Measurements from ENCODE around the gene KANSL1.

GRCh38 chr17:45425040-45426141 is 7.3 kb downstream of the ARHGAP27 start:
- PRO-cap, result no peak
- RAMPAGE, long total RNA, 4 experiments, result no peak in any of the 4 experiments

DNA sequence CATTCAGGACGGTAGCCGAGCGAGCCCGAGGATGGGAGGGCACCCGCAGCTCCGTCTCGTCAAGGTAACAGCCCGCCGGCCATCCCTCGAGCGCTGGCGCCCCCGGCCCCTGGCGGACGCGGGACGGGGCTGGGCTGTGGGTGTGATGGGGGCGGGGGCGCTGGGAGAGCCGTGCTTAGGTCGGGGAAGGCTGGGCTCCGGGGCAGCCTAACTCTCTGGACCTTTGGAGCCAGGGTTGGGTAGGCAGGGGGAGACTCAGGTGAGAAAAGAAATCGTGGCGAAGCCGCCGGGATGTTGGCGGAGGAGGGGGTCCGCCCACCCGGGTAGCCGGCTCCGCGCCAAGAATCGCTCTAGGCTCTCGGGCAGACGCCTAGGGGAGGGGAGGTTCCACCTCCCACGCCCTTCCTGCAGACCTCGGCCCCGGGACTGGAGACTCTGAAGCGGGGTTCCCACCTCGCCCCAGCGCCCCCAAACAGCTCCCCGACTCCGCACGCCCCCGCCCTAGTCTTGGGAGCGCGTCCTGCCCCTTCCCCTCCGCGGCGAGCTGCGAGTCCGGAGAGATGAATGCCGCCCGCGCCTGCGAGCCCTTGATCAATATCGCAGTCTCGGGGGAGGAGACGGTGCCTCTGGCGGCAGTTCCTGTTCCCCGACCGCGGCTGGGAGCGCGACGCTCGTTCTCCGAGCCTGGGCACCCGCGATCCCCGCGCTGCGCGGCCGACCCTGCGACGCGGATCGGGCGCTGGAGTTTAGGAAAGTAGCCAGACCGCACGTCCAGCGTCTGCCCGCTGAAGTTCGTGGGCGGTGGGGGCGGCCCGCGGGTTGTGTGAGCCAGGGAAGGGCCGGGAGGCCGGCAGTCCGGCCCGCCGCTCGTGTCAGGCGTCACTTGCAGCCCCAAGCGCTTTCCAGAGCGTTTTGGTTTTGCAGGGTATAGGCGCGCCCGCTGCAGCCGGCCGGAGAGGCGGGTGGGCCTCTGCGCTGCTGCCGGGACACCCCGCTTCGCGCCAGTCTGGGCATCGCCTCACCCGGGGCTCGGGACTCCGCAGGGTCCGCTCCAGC is 722 bp downstream of the CRHR1 start:
- PRO-cap, result no peak
- RAMPAGE, long total RNA, 4 experiments, result no peak in any of the 4 experiments

DNA sequence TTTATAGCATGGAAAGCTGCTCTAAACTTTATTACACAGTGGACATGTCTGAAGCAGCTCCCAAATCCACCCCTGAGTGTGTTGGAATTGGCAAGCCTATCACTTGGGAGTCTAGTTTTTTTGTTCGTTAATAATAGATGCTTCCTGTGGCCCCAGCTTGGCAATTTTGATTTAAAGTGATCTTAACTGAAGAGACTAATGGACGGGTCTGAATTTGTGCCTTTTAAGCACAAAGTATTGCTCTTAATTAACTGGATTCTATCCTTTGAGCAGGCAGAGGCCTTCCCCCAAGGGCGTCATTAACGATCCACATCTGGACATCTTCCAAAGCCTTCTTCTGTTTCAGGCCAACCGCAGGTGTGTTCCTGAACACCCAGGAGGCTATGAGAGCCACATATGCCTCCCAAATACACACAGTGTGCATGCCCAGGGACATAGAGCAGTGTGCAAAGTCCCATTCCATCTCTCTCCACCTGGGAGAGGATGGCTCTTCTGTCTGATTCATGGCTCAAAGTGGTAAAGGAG is 42.2 kb downstream of the MAPT start:
- PRO-cap, result no peak
- RAMPAGE, long total RNA, 4 experiments, result no peak in any of the 4 experiments

- PRO-cap, result no peak
- RAMPAGE, long total RNA, 4 experiments, result no peak in any of the 4 experiments
Observed at GRCh38 chr17:46037887-46038406, 38.9 kb downstream of the STH start.

DNA sequence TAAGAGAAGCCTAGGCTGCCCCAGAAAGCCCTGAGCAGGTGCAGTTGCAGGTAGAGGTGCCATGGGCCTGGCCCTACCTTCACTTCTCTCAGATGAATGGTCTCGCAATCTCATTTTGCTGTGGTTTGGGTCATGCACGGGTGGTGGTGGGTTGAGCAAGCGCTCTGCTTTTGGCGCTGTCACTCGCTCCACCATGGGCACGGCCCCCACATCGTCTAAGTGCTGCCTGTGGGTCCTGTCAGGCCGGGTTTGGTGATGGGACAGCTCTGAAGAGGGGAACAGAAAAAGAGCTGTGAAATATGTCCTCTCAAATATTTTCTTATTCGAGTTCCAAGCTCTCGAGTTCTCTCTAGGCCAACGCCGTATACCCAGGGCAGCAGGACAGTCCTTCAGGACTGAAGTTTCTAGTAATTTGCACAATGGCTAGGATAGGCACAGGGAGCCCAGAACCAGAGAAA is 39.9 kb downstream of the STH start:
- PRO-cap, result no peak
- RAMPAGE, long total RNA, 4 experiments, result no peak in any of the 4 experiments

DNA sequence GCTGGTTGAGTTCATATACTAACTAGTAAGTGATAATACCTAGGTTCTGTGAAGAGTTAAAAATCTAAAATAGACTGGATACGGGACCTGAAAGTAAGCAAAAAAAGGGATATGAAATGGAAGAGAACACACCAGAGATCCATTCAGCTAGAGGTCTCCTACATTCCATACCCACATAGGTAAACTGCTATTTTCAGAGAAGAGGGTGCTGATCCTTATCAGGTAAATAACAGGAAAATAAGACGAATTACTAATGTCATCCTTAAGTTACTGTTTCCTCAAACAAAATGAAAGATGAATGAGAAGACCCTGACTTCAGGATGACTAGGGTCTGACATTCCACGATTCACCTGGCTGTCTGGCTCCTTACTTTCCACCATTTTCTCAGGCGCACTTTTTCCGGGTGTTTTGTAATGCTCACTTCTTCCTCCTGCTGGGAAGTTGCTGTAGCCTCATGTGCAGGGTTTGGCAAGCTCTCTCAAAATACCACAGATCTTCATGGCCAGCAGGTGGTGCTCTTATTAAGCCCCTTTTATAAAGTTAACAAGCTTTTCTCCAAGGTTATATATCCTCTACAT is 45.1 kb downstream of the STH start:
- PRO-cap, result unidirectional peak, minus-strand start at position 386 of the sequence
- RAMPAGE, long total RNA, 4 experiments, result no peak in any of the 4 experiments

DNA sequence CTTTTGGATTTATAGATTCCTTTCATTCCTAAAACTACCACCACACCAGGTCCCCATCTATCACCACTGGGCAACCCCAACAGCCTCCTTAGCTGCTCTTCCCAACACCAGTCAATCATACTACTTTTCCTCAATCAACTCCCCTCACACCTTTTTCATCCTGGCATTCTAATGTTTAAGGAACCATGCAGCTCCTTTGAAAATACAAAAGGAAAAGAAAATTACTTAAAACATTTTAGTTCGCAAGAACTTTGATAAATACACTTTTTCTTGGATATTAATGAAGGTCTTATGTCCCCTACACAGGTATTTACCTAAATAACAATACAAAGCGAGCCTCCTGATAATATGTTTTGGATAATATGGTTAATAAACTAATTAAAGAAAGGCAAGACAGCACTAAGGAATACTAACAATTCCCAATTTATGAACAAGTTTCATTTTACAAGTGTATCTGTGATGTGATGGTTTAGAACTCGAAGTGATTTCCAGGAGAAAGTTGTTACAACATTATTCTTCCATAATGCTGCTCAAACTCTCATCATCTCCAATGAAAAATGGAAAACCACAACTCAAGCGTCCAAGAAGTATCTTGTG is 94.9 kb downstream of the KANSL1 start:
- PRO-cap, result no peak
- RAMPAGE, long total RNA, 4 experiments, result no peak in any of the 4 experiments

- PRO-cap, result no peak
- RAMPAGE, long total RNA, 4 experiments, result no peak in any of the 4 experiments
Observed at GRCh38 chr17:46145926-46146470, 47.2 kb downstream of the KANSL1 start.

DNA sequence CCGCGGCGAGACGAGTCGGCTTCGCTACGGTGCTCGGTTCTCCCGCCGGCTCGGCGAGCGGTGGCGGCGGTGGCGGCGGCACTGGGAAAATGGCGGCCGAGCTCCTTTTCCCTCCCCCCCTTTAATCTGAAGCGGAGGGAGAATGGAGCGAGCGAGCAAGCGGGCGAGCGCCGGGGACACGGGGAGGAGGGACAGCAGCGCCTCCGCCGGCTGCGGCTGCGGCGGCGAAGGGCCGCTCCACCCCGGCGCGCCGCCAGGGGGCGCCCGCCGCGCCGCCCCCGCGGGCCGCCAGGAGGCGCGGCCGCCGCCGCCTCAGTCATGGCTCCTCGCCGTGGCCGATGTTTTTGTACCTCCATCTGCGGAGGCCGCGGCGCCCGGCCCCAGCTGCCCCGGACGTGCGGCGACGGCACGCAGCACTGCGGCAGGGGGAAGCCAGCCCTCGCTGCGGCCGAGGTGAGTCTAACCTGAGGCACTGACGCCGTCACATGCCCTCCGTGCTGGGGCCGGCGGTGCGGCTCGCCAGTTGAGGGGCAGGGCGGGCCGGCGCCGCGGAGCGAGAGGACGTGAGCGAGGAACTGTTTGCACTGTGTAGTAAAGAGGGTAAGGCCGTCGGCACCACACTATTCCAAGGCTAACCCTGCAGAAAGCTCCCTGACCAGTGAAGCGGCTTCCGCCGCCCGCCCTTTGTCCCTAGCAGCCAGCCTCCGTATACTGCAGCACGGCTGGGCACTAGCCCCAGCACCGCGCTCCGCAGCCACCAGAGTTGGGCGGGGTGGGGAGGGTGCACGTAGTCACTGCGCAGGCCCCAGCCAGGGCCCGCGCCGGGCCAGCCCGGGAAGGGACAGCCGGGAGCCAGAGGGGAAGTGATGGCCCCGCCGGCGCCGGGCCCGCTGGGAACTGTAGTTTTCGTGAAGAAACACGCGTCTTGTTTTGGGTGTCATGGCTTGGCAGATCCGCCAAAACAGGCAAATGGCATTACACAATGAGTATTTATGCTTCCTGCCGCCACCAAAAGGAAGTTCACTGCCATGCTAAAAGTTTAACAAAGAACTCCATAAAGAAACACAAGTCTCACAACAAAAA is at the start of gene KANSL1:
Gene KANSL1, minus strand, starts transcription at position 144 of the 1,083 bp plus-strand sequence.
- PRO-cap, result bidirectional peak, plus-strand start at position 291 of the sequence, minus-strand start at position 123 of the sequence; bidirectional peak, plus-strand start at position 985 of the sequence, minus-strand start at position 765 of the sequence
- RAMPAGE, long total RNA, 4 experiments, result start-site peak on the plus strand in 4 of 4 experiments, centred at positions 296 to 299 of the sequence, 45 to 181 reads per replicate; start-site peak on the minus strand in 1 of 4 experiments, centred at position 800 of the sequence, 6 reads per replicate

DNA sequence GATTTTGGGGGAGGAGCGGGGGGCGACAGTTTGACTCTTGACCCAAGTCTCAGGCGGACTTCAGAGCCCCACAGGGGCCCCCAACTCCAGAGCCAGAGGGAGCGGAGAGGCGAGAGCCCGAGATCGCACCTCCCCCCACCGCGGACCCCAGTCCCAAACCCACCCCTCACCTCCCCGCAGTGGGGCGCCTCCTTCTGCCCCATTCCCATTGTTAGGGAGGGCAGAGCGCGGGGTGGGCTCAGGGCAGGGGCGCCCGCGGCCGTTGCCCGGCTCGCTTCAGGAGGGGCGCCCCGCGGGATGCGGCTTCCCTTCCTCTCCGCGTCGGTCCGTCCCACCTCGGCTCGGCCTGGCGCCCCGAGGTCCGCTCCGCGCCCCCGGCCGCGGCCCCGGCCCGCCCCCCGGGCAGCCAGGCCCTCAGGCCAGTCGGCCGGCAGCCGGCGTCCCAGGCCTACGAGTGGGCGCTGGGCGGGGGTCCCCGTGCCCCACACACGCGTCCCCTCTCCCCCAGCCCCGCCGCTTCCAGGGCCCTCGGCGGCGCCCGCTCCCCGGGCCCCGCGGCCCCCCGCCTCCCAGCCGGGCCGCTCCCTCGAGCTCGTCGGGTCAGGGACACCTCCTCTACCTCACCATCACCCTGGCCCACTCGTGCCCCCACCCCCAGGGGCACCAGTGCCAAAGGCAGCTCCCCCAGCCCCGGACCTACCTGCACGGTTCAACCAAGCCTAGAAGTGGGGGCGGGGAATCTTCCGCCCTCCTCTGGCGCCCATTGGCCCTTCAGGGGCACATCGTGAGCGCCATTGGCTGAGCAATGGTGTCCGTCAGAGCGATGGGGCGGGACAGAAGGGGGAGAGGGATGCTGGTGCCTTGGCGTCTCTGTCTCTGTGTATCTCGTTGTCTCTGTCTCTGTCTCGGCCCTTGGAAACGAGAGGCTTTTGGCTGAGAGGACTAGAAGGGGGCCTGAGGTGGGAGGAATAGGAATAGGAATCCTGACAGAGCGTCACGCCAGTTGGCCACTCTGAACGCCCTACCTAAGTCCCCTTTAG is 31.7 kb upstream of the KANSL1 start:
- PRO-cap, result unidirectional peak, plus-strand start at position 818 of the sequence
- RAMPAGE, long total RNA, 4 experiments, result start-site peak on the minus strand in 2 of 4 experiments, centred at positions 732 to 902 of the sequence, 92 to 104 reads per replicate

DNA sequence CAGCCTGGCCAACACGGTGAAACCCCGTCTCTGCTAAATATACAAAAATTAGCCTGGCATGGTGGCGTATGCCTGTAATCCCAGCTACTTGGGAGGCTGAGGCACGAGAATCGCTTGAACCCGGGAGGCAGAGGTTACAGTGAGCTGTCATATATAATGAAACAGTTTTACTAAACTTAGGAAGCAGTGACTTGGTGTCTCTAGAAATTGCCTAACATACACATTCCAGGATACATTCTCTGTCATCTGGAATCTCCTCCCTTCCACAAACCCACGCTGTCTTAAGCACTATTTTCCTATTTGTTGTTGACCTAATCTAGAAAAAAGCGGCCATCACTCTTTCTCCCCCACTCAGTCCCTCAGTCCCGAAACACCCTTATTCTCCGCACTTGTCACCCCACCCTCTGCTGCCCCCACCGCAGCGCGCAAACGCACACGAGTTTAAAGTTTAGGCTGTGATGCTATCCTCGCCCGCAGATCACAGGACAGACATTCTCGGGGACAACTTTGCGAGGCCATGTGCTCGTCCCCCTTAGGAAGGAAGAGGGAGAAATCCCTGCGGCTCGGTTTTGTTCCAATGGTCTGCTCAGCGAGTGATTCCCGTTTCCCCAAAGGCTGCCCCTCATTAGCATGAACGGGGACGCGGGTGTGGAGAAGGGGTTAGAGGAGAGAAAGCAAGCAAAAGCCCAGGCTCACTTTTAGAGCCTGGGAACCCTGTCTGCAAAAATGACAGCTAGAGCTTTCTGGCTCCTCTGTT is 28.9 kb upstream of the LRRC37A start:
- PRO-cap, result no peak
- RAMPAGE, long total RNA, 4 experiments, result no peak in any of the 4 experiments

DNA sequence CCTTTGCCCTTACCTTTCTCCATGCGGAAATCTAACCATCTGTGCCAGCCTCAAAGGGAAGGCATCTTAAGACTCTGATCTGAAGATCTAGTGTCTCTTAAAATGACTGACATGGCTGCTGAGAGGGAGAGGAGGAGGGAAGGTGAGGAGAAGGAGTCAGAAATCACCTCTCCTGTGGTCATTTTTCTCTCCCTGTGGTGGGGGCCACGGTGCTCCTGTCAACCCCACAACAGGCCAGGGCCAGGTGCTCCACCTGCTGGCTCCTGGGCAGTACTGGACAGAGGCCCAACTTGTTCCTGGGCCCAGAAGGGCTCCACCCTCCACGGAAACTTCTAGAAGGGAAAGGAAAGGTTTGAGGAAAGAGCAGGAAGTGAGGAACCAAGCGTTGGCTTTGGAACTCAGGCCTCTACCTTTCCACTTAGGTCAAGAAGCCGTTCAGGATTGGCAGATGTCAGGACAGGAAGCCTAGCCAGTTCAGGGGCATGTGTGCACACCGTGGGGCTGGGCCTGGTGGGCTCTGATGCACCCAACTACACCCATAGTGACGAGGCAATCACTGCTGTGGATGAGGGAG is 36.2 kb downstream of the WNT3 start:
- PRO-cap, result no peak
- RAMPAGE, long total RNA, 4 experiments, result no peak in any of the 4 experiments

DNA sequence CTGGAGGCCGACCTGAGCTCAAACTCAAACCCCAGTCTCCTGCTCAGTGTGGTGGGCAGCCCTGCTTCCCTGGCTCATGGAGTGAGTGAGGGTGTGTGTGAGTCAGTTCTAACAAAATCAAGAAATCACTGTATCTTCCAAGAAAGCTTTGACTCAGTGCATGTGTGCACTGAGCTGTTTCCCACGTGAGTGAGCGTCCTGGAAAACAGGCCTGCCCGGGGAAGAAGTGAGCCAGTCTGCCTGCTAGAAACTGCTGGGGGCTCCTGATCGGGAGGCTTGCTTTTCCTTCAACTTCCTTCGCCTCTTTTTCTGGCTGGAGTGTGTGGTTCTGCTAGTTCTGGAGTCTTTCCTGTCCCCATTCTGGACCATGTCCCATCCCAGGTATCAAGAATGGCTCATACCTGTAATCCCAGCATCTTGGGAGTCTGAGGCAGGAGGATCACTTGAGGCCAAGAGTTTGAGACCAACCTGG is 15.1 kb upstream of the WNT3 start:
- PRO-cap, result no peak
- RAMPAGE, long total RNA, 4 experiments, result no peak in any of the 4 experiments

DNA sequence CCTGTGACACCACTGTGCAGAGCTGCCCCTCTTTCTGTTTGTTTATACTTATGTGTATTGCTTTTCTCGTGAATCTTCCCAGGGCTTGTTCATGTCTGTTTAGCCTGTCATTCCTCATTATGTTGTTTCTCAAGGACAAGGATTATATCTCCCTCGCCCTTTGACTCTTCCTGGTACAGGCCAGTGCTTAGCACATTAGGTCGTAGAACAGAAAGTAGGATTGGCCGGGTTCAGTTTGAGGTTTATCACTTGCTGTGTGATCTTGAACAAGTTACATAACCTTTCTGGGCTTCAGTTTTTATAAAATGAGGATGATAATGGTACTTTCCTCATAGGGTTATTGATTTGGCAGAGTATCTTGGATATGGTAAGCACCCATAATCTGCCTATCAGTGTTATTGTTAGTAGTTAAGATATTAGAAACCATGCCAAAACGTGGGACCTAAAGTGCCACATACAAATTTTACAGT is 6.0 kb downstream of the GOSR2 start:
- PRO-cap, result no peak
- RAMPAGE, long total RNA, 4 experiments, result no peak in any of the 4 experiments

GRCh38 chr17:46929403-46929872 is 6.5 kb downstream of the GOSR2 start:
- PRO-cap, result no peak
- RAMPAGE, long total RNA, 4 experiments, result no peak in any of the 4 experiments

DNA sequence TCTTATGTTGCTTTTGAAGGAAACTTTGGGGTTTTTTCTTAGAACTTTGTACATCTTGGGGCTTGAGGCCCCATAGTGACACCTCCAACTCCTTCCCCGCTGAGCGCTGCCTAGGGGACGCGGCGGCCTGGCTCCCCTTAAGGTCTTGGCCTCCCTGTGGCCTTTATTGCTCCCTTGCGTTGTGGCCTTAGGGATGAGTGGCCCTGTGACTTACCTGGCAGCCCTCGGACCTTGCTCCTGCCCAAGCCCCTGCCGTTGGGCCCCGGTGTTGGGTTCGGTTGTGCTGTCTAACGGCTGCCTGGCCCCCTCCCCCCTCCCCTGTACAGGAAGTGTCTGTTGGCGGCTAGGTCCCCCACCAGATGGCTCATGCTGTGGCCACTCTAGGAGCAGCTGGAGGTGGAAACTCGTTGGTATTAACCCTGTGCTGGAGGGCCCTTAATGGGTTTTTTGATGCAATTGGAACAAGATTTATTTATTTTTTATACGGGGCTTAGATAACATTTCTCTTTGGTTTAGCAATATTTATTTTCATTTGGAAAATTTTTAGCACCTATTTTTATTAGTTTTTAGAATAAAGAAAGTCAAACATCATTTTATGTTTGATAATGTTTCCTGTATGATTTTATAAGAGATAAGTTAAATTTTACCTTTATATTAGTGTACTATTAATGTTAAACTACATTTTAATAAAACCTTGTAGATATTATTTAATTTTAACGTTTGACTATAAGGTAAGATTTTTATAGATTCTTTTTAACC is 88.3 kb upstream of the RPRML start:
- PRO-cap, result unidirectional peak, minus-strand start at position 320 of the sequence
- RAMPAGE, long total RNA, 4 experiments, result start-site peak on the minus strand in 4 of 4 experiments, centred at positions 286 to 309 of the sequence, 55 to 773 reads per replicate

DNA sequence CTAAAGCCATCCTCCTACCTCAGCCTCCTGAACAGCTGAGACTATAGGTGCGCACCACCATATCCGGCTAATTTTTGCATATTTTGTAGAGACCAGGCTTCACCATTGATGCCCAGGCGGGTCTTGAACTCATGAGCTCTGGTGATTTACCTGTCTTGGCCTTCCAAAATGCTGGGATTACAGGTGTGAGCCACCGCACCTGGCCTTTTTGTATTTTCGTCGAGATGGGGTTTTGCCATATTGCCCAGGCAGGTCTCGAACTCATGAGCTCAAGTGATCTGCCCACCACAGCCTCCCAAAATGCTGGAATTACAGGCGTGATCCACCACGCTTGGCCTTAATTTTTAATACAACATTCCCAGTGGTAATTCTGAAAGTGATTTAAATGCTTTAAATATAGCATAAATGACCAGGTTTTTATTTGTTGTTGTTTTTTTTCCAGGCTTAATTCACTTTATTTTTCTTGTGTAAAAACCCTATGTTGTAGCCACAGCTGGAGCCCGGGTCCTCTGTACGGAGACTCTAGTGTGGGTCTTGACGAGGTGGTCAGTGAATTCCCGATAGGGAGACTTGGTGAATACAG is 30.3 kb downstream of the CDC27 start:
- PRO-cap, result no peak
- RAMPAGE, long total RNA, 4 experiments, result no peak in any of the 4 experiments

- PRO-cap, result no peak
- RAMPAGE, long total RNA, 4 experiments, result no peak in any of the 4 experiments
Observed at GRCh38 chr17:47200012-47200933, 8.9 kb upstream of the MYL4 start.

DNA sequence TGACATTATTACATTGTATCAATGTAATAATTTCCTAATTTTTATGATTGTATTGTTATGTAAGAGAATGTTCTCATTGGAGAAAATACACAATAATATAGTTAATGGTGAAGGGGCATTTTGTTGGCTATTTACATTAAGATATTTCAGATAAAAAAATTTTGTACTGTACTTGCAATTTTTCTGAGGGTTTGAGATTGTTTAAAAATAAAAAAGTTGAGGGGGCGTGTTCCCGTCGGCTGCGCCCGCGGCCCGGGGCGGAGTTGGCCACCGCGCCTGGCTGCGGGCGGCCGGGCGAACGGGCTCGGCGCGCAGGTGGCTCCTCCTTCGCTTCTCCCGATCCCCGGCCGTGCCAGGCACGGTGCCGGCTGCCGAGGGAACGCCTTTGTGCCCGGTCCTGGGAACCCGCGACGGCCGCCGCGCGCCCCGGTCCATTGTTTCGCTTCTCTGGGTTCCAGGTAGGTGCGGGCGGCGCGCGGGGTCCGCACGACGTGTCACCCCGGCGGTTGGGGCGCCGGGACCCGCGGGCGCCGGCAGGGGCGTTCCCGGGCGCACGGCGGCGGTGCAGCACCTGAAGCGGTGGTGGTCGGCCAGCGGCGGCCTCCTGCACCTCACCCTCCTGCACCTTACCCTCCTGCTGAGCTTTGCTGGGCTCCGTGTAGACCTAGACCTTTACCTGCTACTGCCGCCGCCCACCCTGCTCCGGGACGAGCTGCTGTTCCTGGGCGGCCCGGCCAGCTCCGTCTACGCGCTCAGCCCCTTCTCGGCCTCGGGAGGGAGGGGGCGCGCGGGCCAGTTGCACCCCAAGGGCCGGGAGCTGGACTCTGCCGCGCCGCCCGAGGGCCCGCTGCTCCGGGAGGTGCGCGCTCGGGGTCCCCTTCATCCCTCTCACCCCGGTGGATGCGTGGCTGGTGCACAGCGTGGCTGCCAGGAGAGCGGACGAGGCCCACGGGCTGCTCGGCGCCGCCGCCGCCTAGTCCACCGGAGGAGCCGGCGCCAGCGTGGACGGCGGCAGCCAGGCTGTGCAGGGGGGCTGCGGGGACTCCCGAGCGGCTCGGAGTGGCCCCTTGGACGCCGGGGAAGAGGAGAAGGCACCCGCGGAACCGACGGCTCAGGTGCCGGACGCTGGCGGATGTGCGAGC is 99.8 kb downstream of the EFCAB13 start:
- PRO-cap, result no peak
- RAMPAGE, long total RNA, 4 experiments, result no peak in any of the 4 experiments

GRCh38 chr17:47618644-47619310 is 30.9 kb upstream of the KPNB1 start:
- PRO-cap, result no peak
- RAMPAGE, long total RNA, 4 experiments, result no peak in any of the 4 experiments

Data from esophagus muscularis mucosa (tissue), 4 donors.